SP-49 (cell line): ENCODE measurements around a stretch of chr4.

DNA sequence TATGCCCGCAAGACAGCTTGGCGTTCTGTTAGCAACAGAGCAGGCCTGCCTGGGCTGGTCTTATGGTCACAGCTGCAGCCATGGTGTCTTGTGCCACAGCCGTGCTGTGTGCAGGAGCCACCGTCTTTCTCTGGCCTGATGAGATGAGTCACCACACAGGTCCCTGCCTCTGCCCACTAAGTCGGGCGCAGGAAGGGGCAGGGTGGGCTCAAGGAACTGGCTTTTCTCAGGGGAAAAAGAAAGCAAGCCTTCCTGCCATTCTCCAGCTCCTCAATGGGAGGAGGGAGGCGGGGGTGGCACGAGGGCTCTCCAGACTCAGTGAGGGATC is 18.2 kb downstream of the UVSSA start:
- PRO-cap: no peak

DNA sequence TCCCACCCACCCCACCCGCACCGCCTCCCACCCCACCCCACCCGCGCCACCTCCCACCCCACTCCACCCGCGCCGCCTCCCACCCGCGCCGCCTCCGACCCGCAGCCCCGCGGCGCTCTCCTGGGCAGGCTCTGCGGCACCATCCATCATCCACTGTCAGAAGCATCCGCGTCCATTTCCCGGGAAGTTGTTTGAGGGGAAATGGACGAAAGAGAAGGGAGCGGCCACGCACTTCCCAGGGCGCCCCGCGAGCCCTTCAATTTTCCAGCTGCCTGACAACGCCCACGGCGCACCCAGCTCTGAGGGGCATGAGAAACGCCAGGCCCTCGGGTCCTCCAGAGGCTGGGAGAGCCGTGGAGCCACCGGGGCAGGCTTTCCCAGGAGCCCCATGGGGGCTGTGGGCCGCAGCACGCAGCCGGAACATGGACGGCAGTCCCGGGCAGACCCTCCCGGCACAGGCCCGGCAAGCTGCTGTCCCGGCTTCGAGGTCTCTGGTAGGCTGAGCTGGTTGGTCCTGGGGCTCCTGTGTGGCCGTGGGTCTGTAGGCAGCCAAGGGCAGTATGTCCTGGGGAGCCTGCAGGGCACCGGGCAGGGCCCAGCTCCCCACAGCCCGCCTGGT is 115.3 kb downstream of the FAM53A start:
- PRO-cap: no peak

- PRO-cap: no peak
These were observed 6.1 kb downstream of the TACC3 start for GRCh38 chr4:1727109-1728094.

DNA sequence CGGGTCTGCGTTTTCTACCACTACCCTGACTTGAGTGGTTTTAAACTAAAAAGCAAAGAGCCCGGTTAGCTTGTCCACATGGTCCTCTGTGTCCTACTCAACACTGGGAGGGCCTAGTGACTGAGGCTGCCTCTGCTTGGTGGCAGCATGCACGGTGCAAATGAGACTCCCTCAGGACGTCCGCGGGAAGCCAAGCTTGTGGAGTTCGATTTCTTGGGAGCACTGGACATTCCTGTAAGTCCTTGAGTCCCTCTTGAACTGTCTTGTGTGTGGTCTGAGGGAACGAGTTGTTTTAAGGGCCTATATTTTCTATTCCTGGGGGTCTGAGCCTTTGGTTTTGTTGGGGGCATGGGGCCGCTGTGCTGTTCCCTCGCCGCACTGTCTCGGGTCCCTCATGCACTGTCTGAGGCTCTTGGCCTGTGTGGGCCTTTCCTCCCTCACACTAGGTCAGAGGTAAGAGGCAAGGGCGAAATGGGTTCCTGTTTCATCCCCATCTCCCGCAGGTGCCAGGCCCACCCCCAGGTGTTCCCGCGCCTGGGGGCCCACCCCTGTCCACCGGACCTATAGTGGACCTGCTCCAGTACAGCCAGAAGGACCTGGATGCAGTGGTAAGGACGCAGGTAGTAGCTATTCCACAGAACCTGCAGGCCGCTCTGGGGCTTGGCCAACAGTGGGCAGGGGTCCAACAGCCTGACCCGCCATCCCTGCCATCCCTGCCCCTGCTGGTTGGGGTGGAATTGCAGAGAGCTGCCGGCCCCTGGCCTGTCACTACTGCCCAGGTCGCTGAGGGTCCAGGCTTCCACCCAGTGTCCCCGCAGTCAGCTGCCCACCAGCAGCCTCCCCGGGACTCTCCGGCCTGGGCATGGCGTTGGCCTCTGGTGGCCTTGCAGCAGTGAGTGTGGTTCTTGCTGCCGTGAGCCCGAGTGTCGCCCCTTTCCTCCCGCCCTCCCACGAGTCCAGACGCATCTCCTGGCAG is 16.1 kb downstream of the TACC3 start:
- PRO-cap: no peak

- PRO-cap: no peak
These were observed 31.2 kb downstream of the TACC3 start for GRCh38 chr4:1752288-1753204.

- PRO-cap: no peak
These were observed 33.7 kb upstream of the FGFR3 start for GRCh38 chr4:1759329-1759857.

GRCh38 chr4:1808203-1808918 is 15.3 kb downstream of the FGFR3 start:
- PRO-cap: no peak

- PRO-cap: no peak
These were observed 29.2 kb downstream of the FGFR3 start for GRCh38 chr4:1822117-1822842.

DNA sequence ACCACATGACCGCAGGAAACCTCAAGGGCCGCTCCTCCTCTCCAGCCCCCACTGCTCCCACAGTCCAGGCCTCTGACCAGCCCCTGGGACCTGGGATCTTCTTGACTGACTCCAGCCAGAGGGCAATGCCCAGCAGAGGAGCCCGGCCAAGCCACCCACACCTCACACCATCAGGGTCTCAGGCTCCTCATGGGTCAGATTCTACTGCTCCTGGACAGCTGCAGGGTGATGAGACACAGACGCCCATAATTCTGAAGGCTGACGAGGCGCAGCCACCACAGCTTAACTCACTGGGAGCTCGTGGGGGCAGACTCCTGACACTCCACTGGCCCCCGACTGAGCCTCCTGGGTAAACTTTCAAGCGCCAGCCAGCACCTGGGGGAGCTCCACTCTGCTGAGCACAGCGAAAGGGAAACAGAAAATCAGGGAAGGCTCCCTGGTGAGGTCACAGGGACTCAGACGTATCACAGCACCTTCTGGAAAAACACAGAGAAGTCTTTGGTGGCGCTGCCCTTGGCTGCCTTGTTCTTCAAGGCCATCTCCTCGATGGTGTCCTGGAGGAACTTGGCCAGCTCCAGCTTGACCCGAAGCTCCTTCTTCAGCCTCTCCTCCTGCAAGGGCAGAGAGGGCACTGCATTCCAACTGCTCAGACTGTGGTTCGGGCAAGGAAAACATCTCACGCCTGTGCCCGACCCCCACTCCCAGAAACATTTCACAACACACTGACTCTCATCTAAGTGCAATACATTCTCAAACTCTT is 21.4 kb downstream of the LETM1 start:
- PRO-cap: no peak

GRCh38 chr4:1979212-1980334 is 29.2 kb downstream of the NELFA start:
- PRO-cap: no peak

DNA sequence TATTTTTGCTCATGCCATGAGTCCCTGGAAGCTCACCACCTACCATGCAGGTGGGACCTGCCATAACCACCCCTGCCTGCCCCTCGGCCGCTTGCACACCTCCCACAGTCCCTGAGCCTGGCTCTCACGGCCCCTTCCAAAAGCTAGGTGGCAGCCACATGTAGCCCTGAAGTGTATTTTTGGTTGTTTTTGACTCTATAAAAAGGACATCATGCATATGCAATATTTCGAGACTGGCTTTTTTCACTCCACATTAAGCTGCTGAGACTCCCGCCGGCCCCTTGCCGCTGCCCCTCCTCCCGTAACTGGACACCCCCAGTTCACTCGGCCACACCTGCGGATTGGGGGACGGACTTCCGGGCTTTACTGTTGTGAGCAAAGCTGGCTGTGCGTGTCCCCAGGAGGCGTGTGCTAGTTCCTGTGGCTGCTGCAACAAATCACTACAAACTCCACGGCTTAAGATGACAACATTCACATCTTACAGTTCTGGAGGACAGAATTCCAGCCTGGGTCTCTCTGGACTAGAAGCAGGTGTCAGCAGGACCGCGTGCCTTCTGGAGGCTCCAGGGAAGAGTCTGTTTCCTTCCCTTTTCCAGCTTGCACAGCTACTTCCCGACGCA is 24.9 kb downstream of the ZFYVE28 start:
- PRO-cap: no peak

DNA sequence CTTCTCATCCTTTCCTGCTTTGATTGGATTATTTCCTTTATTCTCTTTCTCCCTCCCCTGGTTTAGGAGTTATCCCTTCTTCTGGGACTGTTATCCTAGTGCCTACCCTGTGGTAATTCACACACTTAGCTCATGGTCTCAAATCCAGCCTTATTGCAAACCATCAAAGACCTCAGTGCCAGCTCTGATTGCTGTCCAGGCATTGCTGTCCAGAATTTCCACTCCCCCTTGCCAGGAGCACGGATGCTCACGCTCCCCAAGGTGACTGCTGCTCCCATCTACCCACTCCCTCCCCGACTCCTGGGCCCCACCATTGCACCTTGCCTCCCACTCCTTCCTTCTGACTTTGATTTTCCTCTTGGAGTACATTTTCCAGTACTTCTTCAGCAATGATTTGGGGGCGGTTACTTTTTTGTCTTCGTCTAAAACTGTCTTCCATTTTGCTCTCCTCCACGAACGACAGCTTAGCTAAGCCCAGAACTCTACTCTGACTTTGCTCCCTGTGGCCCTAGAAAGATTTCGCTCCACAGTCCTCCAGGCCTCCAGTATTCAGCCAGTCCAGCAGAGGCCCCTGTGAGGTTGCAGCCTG is 11.5 kb downstream of the ZFYVE28 start:
- PRO-cap: no peak

DNA sequence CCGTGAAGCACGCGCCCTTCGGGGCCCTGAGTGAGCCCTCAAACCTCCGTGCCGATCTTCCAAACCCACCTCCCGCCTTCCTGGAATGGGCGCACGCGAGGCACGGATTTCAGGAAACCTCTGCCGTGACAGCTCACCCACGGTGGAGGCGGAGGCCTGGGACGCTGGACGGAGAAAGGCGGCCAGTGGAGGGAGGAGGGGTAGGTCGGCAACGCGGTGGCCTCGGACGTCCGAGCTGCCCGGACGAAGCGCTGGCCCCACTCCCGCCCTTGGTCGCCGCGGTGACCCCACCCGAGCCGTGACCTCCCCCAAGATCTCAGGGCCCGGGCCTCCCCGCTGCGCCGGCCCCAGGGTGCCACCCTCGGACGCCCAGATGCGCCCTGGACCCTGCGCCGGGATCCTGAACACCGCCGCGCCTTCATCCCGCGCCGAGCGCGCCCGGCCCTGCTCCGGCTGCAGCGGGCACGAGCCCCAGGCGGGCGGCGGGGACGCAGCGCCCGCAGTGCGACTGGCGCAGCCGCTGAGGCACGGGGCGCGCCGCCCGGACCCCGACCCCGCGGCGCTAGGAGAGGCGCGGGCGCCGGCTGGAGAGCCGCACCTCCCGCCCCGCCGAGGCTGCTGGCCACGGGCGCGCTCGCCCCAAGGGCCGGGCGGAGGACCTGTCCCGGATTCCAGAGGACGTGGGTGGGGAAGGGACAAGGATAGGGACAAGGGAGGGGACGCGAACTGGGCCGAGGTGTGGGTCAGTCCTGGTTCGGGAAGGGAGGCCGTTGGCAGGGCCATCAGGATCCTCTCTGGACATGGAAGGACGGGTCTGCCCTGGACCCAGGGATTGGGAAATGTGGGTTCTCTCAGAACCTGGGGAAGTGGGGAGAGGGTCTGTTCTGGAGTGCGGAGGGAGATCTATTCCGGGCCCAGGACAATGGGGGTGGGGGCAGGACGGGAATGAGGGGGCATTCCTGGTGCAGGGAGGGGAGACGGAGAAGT is 1.2 kb downstream of the ZFYVE28 start:
- PRO-cap: no peak

- PRO-cap: unidirectional peak, minus-strand start at chr4:2485161
These were observed 16.0 kb downstream of the RNF4 start for GRCh38 chr4:2484679-2485515.

DNA sequence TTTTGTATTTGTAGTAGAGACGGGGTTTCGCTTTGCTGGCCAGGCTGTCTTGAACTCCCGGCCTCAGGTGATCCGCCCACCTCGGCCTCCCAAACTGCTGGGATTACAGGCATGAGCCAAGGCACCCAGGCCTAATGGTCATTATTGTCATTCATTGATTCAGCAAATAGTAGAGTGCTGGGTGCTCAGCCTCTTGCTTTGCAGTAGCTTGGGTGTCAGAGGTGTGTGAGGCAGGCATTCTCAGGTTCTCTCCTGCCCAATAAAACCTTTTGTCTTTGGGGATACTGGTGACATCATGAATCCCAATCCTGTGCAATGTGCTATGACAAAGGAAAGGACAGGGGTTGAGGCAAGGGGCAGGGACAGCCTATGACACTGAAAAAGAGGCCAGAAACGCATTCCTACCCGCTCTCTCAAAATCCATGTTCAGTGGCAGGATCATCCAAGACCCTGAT is 1.6 kb upstream of the FAM193A start:
- PRO-cap: no peak

GRCh38 chr4:2662776-2663297 is 93.3 kb downstream of the TNIP2 start:
- PRO-cap: no peak

- PRO-cap: no peak
These were observed 56.2 kb downstream of the TNIP2 start for GRCh38 chr4:2699759-2700593.

DNA sequence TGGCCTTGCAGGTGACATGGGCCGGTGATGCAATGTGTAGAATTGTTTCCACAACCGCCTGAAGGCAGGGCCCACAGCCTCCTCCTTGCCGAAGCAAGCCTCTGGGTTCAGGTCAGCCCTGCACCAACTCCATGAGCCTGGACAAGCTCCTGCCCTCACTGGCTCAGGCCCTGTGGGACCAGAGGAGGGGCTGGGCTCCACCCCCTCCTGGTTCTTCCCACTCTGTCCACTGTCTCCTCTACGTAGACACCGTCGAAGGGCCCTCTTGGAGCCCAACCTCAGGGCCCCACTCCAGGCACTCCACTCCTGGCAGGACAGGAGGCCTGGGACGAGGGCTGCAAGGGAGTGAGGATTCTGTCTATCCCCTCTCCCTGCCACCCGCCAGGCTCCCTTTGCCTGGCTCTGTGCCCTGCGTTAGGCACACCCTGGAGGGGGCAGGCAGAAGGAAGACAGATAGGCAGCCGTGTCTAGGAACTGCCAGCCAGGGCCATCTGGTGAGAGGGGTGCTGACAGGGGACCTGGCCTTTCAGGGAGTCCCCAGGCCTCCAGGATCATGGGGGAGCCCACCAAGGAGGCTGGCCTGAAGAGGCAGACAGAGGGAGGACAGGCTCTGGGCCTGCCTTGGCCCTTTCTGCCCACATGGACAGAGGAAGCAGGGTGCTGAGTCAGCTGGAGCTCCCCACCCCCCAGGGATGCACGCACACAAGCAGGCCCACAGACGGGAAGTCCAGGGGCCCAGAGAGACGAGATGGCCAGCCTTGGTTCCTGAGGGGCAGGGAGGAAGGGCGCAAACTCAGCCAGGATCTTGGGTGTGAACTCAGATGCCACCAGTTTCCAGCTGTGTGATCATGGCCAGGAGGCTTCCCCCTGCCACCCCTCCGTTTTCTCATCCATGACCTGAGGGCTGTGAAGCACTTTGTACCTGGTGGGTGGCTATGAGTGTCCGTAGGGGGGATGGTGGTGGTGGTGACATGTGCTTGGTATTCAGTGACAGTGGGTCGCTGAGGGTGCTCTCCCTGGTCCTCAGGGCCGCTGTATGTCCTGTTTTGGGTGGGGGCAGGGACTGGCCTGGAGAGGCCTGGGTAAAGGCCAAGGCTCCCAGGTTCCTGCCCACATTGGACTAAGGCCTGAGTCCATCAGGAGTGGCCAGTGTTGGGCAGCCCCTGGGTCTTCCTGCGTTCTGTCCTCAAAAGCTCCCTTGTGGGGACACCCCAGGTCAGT is 1.7 kb downstream of the SH3BP2 start:
- PRO-cap: no peak

- PRO-cap: no peak
These were observed 2.6 kb downstream of the SH3BP2 start for GRCh38 chr4:2795373-2795961.

GRCh38 chr4:2800103-2800764 is 7.3 kb downstream of the SH3BP2 start:
- PRO-cap: no peak